Skeletal muscle cell (primary cell): ENCODE data around the genes N4BP2L2 and PDS5B.

GRCh38 chr13:31200285-31200656, 496 bp downstream of the B3GLCT start:
- RRBS, result 1% methylated on average over 31 of the region's 61 CpGs

- RRBS, result no CpG with 5 or more reads among the region's 5 CpGs
Measured at GRCh38 chr13:31201319-31201678, 1.5 kb downstream of the B3GLCT start.

- RRBS, result no CpG with 5 or more reads among the region's 16 CpGs
Measured at GRCh38 chr13:31208112-31208705, 8.4 kb downstream of the B3GLCT start.

GRCh38 chr13:31983580-31984084, 47.9 kb upstream of the FRY start:
- RRBS, result no CpG with 5 or more reads among the region's 2 CpGs

- RRBS, result no CpG with 5 or more reads among the region's 6 CpGs
Measured at GRCh38 chr13:32117684-32118277, 86.2 kb downstream of the FRY start.

- RRBS, result no CpG with 5 or more reads among the region's 3 CpGs
Measured at GRCh38 chr13:32264440-32264941, 50.7 kb downstream of the ZAR1L start.

DNA sequence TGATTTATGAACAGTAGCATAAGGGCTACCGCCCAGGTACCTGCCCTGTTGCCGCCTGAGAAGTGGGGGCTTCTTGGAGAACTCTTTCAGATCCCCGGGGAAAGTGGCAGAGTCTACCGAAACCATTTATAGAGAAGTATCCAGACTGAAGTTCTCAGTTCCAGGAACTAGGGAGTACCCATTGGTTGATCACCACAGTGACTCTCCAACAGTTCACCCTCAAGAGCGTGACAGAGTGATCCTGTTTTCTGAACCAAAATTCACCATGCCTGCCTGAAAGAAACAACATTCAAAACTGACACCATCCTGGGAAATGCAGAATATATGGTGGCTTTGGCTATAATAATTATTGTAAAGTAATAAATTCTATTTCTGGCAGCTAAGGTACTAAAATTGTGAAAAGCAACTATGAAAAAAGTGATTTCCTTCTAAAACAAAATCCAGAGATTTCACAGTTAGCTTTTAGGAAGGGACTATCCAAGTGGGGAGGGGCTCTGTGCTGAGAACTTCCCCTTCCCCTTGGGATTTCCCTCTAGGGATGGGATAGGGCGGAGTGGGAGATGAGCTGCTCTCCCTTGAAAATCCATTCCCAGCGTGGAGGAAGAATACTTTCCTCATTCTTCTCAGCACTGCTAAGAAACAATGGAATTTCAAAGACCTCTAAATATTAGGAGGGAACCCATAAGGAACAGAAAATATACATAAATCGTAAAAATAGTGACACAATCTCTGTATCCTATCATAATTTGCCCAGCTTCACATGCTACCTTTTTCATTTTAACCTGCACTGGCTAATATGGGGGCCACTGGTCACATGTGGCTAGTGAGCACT, 1.0 kb upstream of the N4BP2L1 start:
- RRBS, result no CpG with 5 or more reads among the region's 8 CpGs

- RRBS, result no CpG with 5 or more reads among the region's 1 CpG
Measured at GRCh38 chr13:32531898-32532431, 6.6 kb downstream of the N4BP2L2 start.

- RRBS, result under 1% methylated on average over 6 of the region's 37 CpGs
Measured at GRCh38 chr13:32538096-32538865, at the start of gene N4BP2L2. TSS of gene N4BP2L2 (minus strand) at chr13:32538795.

GRCh38 chr13:32586360-32586815, at the start of gene PDS5B:
TSS of gene PDS5B (plus strand) at chr13:32586452.
- RRBS, result 1% methylated on average over 6 of the region's 52 CpGs

GRCh38 chr13:32636672-32637638, 50.7 kb downstream of the PDS5B start:
- RRBS, result no CpG with 5 or more reads among the region's 4 CpGs

DNA sequence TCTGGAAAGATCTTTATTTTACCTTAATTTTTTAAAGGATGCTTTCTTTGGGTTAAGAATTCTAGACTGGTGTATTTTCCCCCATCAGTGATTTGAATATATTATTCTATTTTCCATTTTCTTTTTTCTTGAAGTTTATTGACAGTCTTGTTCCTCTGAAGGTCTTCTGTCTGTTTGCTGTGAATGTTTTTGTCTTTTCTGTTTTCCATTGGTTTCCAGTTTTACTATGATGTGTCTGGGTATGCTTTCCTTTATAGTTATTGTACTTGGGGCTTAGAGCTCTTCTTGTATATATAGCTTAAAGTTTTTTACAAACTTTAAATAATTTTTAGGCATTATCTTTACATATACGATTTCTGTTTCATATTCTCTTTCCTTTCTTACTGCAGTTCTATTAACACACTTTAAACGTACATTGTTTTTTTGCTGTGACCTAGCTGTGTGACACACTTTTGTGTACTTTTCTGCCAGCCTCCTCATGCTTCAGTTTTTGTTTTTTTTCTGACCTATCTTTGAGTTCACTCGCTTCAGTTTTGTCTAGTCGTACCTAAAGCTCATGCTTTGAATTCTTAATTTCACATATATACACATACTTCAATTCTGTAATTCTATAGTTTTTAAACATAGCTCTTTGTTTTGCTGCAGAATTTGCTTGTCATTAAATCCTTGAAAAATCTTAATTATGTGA, 150.2 kb downstream of the PDS5B start:
- RRBS, result no CpG with 5 or more reads among the region's 4 CpGs

DNA sequence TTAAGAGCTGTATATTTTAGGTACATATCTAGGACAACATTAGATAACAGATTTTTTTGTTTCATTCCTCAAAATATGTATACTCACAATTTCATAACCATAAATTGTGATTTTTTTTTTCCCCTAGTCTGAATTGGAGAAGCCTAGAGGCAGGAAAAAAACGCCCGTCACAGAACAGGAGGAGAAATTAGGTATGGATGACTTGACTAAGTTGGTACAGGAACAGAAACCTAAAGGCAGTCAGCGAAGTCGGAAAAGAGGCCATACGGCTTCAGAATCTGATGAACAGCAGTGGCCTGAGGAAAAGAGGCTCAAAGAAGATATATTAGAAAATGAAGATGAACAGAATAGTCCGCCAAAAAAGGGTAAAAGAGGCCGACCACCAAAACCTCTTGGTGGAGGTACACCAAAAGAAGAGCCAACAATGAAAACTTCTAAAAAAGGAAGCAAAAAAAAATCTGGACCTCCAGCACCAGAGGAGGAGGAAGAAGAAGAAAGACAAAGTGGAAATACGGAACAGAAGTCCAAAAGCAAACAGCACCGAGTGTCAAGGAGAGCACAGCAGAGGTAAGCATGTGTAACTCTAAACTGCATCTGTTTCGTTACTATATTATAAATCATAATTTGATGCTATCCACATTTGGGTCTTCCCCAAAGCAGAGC, 183.9 kb downstream of the PDS5B start:
- RRBS, result no CpG with 5 or more reads among the region's 10 CpGs

DNA sequence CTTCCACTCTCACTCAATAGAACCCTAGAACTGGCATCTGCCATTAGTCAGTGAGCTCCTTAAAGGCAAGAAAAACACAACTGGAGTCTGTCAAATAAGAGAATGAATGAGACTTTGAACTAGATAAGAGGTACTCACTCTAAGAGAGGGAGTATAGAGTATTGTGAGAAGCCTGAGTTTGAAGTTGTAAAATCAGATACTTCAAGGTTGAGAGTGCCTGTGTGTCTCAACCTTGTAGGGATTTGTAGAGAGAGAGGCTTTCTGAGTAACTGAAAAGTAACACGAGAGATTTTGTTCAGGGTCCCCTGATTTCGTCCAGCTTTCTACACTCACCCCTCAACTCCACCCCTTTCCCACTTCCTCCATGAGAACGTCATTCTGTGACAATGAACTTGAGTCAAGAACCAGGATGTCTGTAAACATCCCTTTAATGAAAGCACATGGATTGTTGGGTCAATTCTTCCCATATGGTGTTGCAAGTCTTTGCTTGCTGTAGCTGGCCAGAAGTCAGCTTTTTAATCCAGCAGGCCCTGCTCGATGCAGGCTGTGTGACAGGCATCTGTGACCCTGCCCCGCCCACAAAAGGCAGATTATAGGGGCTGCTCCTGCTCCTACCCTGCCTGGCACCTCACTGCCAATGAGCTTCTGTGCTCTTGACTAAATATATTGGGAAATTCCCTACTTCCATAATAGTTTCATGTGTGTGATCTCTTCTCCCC, 78.1 kb downstream of the STARD13 start:
- RRBS, result no CpG with 5 or more reads among the region's 5 CpGs

DNA sequence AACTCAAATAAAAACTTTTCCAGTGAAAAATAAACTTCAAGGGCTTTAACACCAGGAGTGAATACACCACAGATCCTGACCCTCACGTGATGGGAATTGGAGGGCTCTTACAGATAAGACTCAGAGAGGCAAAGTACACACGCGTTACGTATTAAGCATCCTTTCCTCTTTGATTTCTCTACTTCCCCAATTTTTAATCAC, 584 bp upstream of the STARD13 start:
- RRBS, result no CpG with 5 or more reads among the region's 4 CpGs

DNA sequence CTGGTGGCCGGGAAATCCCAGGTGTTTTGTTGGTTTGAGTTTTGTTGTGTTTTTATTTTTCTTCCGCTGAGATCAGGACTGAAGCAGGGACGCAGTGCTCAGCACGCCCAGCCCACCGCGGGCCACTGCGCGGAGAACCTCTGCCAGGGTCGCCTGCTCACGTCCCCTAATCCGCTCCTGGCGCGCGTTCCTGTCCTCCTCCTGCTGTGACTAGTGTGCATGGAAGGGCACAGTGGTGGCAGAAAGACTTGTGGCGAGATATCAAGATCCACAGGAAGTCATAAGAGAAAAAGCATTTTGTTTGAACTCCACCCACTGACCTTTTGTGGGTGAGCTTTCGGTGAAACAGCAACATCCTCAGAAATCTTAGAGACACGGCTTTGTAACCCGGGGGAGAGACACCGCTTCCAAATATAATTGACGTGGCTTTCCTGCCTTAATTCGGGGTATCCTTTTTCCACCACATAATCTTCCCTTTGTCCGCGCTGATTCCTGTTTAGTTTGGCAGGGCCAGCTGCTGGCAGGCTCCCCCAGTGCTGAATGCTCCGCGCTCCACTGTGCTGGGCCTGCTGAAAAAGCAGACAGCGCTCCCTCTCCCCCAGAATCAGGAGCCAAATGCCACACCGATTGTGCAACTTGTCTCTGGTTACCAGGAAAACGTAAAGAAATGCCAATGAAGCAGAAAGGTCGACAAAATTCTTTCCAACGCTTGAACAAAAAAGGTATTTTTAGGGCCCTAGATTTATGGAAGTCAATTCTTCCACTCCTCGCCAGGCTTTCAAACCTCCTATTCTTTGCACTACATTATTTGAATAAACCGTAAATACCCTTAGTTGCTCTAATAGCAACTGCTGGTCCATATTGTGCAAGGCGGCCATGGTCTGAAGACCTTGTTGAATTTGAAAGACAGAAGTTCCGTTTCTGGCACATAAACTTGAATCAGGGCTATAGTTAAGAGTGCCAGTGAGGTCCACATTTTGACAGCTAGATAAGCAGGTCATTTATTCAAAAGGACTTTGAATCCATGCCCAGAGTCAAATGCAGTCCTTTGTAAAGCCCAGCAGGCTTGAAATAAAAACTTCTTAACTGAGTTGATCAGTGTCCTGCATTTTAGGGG, 206.9 kb upstream of the RFC3 start:
- RRBS, result no CpG with 5 or more reads among the region's 34 CpGs

DNA sequence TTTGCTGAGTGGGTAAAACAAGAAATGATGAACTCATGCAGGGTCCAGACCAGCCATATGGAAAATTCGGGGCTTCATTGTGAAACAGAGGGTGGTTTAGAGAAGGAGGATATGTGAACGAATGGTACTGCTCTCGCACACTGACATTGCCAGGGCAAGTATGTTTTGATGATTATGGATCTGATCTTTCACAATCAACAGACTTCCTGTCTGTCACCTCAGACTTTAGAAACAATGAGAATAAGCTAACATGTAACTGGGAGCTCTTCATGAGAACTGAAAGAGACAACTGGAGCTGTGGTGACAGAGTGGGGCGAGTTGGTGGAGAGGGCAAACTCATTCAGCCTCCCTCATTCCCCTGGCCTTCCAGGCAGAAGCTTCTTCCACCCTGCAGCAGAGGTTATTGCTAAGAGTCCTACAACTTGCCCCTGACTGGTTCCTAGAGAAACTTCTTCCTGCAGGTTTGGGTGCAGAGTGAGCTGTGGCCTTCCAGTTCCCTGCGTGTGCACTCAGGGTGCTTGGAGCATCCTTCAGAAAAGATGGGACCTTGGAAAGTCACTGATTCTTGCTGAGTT, 73.9 kb upstream of the RFC3 start:
- RRBS, result no CpG with 5 or more reads among the region's 5 CpGs

GRCh38 chr13:33871258-33871471, 53.2 kb downstream of the RFC3 start:
- RRBS, result no CpG with 5 or more reads among the region's 3 CpGs

DNA sequence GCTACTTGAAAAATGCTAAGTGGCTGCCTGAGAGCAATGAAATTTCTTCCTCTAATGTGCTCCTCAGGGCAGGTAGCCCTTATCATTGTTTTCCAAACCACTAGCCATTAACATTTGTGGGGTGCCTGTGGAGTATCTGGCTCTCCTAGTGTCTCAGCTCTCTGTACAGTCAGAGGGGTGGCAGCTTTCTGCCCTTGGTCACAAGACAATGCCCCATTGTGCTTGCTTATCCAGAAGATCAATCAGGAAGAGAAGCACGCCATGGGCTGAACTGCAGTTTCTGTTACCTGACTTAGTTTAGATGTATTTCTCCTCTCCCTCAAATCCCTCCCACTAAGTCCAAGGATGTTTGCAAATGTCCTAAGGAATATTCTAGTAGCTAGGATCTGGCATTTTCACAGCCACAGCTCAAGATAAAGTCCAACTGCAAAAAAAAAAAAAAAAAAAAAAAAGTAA, 119.8 kb downstream of the RFC3 start:
- RRBS, result no CpG with 5 or more reads among the region's 1 CpG

GRCh38 chr13:33968751-33969437, 150.9 kb downstream of the RFC3 start:
- RRBS, result no CpG with 5 or more reads among the region's 9 CpGs